Skeletal muscle cell (primary cell): ENCODE measurements around the gene PXMP2.

- RRBS: no CpG with 5 or more reads among the region's 22 CpGs
Measured at GRCh38 chr12:130971837-130972672, 18.3 kb downstream of the ADGRD1 start.

- RRBS: no CpG with 5 or more reads among the region's 9 CpGs
Measured at GRCh38 chr12:131267977-131268428, 314.3 kb downstream of the ADGRD1 start.

- RRBS: 43% methylated on average over 2 of the region's 17 CpGs
Measured at GRCh38 chr12:131474331-131474814, 236.5 kb upstream of the SFSWAP start.

- RRBS: 40% methylated on average over 3 of the region's 10 CpGs
Measured at GRCh38 chr12:131667077-131667557, 43.8 kb upstream of the SFSWAP start.

GRCh38 chr12:131713114-131713928 is 2.4 kb downstream of the SFSWAP start:
- RRBS: no CpG with 5 or more reads among the region's 9 CpGs

GRCh38 chr12:131773502-131774512 is 54.4 kb upstream of the MMP17 start:
- RRBS: no CpG with 5 or more reads among the region's 22 CpGs

DNA sequence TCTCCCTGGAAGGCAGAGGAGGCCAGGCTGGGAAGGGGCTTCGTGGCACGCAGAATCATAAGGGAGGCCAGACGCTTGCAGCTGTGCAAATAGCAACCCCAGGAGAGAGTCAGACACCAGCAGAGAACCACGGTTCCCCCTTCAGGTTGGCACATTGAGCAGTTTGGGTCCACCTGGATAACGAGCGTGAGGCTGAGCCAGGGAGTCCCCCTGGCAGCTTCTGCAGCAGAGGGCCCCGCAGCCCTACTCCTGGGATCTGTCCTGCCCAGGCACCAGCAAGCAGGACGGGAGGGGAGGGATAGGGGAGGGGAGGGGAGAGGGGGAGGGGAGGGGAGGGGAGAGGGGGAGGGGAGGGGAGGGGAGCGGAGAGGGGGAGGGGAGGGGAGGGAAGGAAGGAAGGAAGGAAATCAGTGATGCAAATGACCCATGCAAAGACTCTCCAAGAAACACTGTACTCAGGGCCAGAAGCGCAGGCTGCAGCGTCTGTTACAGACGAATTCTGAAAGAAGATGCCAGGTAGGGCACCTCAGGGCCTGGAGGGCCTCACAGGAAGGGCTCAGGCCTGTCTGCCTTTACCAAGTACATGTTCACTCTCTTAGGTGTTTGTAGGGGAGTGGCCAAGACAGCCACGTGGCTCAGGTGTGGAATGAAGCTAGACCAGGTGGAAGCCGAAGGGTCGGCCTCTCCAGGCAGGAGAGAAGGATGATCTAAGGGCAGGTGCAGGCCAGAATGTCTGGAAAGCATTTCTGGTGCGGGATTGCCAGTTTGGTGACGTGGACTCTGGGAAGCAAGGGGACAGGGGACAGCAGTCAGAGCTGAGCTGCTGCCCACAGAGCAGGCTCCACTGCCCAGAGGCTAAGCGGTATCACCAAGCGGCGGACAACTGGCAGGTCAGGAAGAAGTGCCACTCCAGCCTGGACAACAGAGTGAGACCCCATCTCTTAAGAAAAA is 32.2 kb upstream of the MMP17 start:
- RRBS: no CpG with 5 or more reads among the region's 20 CpGs

GRCh38 chr12:131830311-131831539 is 2.5 kb downstream of the MMP17 start:
- RRBS: 2% methylated on average over 26 of the region's 86 CpGs

- RRBS: 77% methylated on average over 7 of the region's 18 CpGs
Measured at GRCh38 chr12:131921775-131922321, 7.2 kb upstream of the PUS1 start.

GRCh38 chr12:131941371-131941929 is 8.3 kb upstream of the EP400 start:
- RRBS: no CpG with 5 or more reads among the region's 33 CpGs

- RRBS: no CpG with 5 or more reads among the region's 29 CpGs
Measured at GRCh38 chr12:132029552-132030444, 80.1 kb downstream of the EP400 start.

GRCh38 chr12:132083577-132084219 is 60.4 kb downstream of the DDX51 start:
- RRBS: under 1% methylated on average over 14 of the region's 36 CpGs

DNA sequence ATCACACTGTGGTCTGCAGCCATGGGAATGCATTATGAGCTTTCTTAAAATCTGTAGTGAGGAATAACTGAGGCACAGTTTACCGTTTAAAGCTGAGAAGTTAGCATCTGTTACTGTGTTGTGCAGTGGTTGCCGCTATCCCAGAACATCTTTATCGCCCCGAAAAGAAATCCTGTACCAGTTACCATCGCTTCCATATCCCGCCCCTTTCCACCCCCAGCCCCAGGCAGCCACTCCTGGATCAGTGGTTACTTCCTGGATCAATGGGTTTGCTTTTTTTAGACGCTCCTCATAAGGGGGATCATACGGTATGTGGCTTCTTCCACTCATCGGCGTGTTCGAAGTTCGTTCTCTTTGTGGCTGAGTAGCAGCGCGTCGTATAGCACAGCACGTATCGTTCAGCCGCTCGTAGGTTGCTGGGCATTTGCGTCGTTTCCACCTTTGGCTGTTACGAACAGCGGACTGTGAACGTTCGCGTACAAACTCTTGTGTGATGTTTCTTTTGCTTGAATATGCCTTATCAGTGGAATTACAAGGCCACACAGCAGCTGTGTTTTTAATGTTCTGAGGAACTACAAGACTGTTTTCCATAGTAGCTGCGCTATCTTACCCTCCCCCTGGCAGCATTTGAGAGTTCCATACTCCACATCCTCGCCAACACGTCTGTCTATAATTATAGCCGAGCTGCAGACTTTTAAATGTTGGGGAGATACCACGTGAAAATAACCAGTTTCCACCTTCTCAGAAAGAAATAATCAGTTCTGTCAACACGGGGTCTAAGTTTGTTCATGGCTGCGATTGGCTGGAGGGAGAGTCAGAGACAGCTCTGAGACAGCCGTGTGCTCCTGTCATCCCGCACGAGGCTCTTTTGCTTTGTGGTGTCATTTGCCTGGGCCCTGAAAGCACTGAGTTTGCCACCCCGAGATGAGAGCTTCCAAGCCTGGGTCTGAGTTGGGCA is 2.0 kb downstream of the NOC4L start:
- RRBS: no CpG with 5 or more reads among the region's 37 CpGs

- RRBS: no CpG with 5 or more reads among the region's 31 CpGs
Measured at GRCh38 chr12:132286184-132286849, 43.1 kb downstream of the GALNT9 start.

- RRBS: no CpG with 5 or more reads among the region's 8 CpGs
Measured at GRCh38 chr12:132437173-132437475, 52.8 kb upstream of the FBRSL1 start.

DNA sequence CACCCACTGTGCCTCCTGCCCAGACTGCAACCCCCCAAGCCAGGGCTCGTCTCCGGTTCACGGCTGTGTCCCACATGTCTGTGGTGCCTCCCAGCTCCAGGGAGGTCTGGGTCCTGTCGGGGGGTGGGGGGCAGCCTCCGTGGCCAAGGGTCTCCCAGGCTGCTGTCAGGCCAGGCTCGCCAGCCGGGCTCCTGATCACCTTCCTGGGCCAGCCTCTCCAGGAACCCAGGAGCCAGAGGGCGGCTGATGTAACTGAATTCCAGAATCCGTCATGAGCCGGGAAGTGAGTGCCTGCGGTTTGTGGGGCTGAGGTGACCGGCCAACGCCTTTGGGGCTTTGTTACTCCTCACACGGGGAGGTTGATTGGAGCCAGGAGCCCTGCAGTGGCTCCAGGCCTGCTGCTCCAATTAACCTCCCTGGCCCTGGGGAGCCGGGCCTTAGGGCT is 36.5 kb upstream of the FBRSL1 start:
- RRBS: 65% methylated on average over 6 of the region's 15 CpGs

DNA sequence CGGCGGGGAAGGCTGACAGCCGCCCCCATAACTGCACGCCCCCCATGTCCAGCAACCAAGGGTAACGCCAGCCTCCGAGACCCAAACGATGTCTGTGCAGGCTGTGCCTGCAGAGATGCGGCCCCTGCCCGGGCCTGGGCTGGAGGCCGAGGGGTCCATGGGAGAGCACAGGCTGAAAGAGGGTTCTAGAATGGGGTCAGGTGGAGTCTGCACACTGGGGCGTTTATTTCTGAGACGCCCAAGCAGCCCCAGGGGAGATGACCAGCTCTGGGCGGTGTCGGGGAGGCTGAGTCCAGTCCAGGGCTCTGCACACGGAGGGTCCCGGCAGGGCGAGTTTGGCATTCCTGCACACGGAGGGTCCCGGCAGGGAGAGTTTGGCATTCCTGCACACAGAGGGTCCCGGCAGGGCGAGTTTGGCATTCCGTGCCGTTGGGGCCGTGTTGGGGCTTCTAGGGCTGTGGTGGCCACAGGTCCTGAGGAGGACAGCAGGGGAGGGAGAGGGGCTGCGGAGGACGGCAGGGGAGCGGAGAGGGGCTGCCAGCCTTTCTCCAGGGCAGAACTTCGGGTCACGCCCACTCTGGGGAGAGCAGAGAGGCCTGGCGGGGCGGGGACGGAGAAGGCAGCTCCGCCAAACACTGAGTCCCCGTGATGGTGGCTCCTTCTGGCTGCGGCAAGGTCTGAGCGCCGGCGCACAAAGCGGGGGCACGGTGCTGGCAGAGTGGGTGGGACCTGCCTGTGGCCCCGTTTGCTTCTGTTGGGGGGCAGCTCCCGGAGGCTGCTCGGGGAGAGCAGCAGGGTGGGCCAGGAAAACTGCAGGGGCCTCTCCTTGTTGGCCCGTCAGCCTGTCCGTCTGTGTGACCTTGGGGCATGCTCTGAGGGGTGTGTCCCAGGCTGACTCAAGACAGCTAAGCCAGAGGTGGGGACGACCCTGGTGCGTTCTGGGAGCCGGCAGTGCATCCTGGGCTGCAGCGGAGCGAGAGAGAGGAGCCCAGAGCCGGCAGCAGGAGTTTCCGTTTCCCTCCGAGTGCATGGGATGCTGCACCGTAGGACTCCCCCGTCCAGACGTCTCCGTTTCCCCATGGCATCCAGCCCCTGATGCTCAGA is 60.1 kb downstream of the FBRSL1 start:
- RRBS: 18% methylated on average over 10 of the region's 57 CpGs

- RRBS: 36% methylated on average over 5 of the region's 30 CpGs
Measured at GRCh38 chr12:132600129-132600831, 10.1 kb downstream of the LRCOL1 start.

GRCh38 chr12:132672004-132673187 is 14.7 kb downstream of the POLE start:
- RRBS: no CpG with 5 or more reads among the region's 39 CpGs

- RRBS: under 1% methylated on average over 61 of the region's 146 CpGs
Measured at GRCh38 chr12:132687230-132688312, at the start of gene PXMP2. Gene PXMP2, plus strand, starts transcription at chr12:132687587.